Thyroid gland (tissue), 7 donors: ENCODE measurements around a stretch of chr5.

GRCh38 chr5:1336846-1337650, 7.9 kb downstream of the CLPTM1L start:
- PRO-cap, 2 experiments, result no peak in any of the 2 experiments
- RAMPAGE, long total RNA, 5 experiments, result no peak in any of the 5 experiments

- PRO-cap, 2 experiments, result no peak in any of the 2 experiments
- RAMPAGE, long total RNA, 5 experiments, result no peak in any of the 5 experiments
Measured at GRCh38 chr5:1437470-1437998, 7.7 kb downstream of the SLC6A3 start.

DNA sequence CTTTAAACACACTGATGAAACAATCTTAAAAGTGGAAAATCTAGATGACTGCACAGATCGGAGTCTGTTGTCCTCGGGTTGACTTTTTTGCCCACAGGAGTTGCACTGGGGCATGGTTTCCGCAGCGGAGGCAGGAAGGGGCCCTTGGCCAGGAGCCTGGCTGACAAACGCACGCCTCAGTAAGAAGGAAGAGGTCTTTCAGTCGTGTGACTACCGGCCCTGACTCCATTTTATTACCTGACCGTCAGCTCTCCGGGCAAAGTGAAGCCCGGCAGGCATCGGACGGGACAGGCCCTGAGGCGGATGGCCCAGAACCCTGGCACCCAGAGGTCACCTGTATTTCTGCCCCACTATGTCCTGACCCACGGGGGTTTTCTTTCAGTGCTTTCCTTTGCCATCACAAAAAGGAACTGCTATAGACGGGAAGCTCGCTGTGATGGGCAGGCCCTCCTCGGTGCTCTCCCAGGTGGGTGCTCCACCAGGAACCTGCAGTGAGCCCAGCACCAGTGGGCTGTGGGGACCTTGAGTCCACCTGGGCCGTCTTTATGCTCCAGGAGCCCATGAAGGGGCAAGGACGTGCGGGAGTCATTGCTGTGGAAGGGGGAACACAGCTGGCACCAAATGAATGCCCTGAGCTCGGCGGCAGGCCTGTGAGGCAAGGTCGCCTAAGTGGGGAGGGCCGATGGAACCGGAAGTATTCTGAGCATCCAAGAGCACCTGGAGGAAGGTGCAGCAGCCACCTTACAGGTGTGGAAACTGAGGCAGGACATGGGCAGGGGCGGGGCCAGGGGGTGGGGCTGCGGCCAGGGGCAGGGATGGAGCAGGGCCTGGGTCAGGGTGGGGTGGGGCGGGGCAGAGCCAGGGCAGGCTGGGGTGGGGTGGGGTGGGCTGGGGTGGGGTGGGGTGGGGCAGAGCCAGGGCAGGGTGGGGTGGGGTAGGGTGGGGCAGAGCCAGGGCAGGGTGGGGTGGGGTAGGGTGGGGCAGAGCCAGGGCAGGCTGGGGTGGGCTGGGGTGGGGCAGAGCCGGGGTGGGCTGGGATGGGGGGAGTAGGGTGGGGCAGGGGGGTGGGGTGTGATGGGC, 36.7 kb upstream of the SLC6A3 start:
- PRO-cap, 2 experiments, result no peak in any of the 2 experiments
- RAMPAGE, long total RNA, 5 experiments, result no peak in any of the 5 experiments

DNA sequence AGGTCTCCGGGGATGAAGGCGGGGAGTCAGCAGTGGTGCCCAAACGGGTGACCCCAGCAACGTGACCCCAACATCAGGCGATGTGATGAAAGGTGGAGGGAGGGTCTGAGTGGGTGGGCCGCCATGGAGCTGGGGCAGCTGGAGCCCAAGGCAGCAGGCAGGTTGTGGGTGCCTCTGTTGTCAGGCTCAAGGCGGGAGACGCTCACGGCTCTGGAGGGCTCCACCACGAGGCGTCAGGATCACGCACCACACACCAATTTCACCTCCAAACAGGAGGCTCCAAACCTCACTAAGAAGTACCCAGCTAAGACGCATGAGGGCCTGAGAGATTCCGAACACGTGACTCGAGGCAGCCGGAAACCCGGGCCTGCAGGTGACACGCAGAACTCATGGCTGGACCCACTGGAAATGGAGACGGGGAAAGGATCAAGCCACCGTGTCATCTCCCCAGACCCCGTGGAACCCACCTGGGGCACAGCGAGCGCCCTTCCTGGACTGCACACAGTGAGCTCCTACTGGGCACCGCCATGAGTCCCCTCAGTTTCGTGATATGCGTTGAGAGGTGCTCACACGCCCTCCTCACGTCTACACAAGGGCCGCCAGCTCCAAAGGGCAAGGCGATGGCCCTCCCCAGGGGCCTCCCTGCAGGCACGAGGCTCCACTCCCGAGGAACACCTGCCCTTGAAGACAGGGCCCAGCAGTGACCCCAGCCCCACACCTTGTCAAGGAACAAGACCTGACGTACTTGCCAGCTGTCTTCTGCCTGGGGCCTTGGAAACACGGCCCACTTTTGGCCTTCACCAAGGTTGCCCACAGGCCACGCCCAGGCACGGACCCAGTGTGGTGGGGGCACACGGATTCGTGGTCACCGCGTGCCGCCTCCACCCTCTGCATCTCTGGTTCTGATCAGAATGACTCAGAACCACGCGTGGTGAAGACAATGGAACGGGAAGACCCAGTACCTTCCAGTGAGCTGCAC, 37.0 kb downstream of the LPCAT1 start:
- PRO-cap, 2 experiments, result no peak in any of the 2 experiments
- RAMPAGE, long total RNA, 5 experiments, result no peak in any of the 5 experiments

GRCh38 chr5:1489357-1489845, 34.4 kb downstream of the LPCAT1 start:
- PRO-cap, 2 experiments, result no peak in any of the 2 experiments
- RAMPAGE, long total RNA, 5 experiments, result no peak in any of the 5 experiments

- PRO-cap, 2 experiments, result no peak in any of the 2 experiments
- RAMPAGE, long total RNA, 5 experiments, result no peak in any of the 5 experiments
Measured at GRCh38 chr5:1497290-1497967, 26.3 kb downstream of the LPCAT1 start.

GRCh38 chr5:1633303-1633544, 109.5 kb upstream of the LPCAT1 start:
- PRO-cap, 2 experiments, result no peak in any of the 2 experiments
- RAMPAGE, long total RNA, 5 experiments, result no peak in any of the 5 experiments

DNA sequence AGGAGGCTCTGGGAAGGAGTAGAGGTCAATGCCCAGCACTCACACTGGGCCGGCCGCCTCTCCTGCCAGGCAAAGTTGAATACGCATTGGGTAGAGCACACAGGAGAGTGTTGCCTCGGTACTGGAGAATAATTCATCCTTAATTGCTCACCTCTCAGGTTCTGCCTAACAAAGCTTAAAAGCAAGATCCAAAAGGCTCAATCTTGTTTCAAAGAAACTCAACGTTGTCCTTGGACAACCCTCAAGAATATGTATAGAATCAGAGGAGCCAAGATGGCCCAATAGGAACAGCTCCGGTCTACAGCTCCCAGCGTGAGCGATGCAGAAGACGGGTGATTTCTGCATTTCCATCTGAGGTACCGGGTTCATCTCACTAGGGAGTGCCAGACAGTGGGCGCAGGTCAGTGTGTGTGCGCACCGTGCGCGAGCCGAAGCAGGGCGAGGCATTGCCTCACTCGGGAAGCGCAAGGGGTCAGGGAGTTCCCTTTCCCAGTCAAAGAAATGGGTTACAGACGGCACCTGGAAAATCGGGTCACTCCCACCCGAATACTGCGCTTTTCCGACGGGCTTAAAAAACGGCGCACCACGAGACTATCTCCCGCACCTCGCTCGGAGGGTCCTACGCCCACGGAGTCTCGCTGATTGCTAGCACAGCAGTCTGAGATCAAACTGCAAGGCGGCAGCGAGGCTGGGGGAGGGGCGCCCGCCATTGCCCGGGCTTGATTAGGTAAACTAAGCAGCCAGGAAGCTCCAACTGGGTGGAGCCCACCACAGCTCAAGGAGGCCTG, 89.9 kb downstream of the MRPL36 start:
- PRO-cap, 2 experiments, result no peak in any of the 2 experiments
- RAMPAGE, long total RNA, 5 experiments, result no peak in any of the 5 experiments

DNA sequence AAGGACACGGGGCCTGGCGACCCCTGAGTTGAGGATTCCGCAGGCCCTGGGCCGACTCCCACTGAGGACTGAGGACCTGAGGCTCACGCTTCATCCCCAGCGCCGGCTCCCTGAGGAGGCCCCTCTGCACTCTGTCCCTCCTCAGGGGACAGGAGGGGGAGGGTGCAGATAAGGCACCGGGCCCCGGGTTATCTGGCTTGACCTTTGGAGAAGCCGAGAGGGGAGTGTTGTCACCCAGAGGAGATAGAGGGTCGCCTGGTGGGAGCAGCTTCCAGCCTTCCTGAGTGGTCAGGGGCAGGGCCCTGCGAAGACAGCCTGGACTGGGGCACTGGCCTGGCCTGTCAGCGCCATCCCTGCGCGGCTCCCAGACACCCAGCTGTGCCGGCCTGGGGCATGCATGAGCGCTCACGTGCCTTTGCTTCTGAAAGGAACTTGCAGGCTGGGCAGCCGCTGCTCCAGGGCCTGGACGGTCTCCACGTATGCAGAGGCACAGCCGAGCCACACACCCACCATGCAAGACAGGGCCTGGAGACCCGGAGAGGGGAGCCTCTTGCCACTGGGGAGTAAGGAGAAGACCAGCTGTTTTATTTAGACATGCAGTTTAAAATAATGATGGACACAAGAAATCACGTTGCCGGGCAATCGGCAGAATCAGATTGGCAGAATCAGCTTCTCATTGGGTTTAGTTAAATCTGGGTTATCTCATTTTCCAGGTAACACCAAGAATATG, 40.0 kb downstream of the NDUFS6 start:
- PRO-cap, 2 experiments, result peak in 1 of 2 experiments; most common minus-strand start position 108 of the sequence (in 1)
- RAMPAGE, long total RNA, 5 experiments, result no peak in any of the 5 experiments

GRCh38 chr5:2268011-2268496, 385.3 kb upstream of the IRX4 start:
- PRO-cap, 2 experiments, result no peak in any of the 2 experiments
- RAMPAGE, long total RNA, 5 experiments, result no peak in any of the 5 experiments

DNA sequence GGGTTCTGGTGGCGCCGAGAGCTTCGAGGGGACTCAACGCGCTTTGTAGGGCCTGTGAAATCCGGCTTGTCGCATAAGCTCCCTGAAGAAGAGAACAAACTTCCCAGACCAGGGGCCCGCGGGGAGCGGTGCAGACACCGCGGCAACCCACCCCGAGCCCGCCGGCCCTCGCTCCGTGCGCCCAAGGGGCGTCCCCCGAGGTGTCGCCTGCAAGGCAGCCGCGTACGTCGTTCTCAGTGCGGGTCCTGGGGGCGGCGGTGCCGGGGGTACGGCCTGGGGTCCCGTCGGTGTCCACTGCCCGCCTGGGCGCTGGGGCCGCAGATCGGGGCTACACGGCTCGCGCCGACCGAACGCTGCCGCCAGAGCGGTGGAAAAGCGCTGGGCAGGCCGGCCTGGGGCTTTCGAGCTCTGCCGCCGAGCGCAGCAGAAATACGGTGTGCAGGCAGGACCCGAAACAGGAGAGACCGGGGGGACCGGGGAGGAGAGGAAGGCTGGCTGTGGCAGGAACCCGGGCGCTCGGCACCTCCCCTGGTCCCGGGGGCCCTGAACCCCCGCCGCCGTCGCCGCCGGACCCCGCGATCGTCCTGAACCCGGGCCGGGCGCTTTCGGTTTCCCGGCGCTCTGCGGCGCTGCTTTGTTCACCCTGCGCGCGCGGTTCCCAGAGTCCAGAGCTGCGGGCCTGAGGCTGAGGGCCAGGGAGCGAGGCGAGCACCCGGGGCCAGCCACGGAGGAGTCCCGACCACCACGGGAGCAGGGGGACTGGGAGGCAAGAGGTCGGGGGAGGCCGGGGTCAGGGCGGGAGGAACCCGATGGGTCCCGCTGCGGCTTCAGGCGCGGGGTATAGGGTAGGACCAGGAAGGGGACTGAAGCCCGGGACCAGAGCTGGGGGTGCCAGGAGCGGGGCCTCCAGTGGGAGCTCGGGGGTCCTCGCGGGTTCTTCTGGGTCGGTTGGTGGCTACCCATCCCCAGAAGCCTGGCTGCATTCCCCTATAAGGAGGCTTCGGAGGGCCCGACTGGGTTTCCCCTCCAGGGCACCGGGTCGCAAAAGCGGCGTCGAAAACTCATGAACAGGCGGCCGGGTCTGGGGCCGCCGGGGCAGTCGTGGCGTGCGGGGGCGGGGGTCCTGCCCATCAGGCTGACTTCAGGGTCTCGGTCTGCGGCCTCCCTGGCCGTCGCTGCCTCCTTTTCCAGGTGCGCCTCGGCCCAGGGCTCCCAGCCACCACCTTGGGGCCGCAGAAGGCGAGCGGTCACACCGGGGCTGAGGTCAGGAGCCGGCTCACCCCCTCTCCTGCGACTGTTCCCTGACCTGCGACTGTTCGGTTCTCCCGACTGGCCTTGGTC, 11.9 kb downstream of the IRX2 start:
- PRO-cap, 2 experiments, result no peak in any of the 2 experiments
- RAMPAGE, long total RNA, 5 experiments, result no peak in any of the 5 experiments

- PRO-cap, 2 experiments, result no peak in any of the 2 experiments
- RAMPAGE, long total RNA, 5 experiments, result no peak in any of the 5 experiments
Measured at GRCh38 chr5:2749174-2749920, 2.1 kb downstream of the IRX2 start.

DNA sequence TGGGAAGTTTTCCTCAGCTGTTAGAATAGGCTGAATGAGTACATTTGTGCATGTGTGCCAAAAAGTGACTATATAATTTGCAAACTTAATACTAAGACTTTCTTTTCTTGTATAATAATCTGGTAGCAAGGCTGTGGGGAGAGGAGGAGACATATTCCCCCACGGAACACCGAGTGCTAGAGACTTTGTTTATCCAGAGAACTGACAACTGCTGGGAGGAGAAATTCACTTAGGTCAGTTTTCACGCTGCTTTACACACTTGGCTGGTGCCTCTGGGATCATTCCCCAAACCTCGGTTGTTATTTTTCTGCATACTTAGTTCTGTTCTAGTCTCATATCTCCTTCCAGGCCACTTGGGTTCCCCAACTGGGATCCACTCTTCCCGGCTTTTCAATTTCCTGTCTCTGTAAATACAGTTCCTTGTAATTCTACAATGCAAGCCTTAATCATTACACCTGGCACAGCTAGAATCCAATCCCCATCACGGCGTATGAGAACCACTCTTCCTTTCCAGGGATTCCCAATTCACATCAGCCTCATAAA, 238.2 kb upstream of the ADAMTS16 start:
- PRO-cap, 2 experiments, result no peak in any of the 2 experiments
- RAMPAGE, long total RNA, 5 experiments, result no peak in any of the 5 experiments

GRCh38 chr5:5421888-5422512, 477 bp upstream of the ICE1 start:
- PRO-cap, 2 experiments, result peak in 2 of 2 experiments; most common plus-strand start chr5:5422134 (in 1); most common minus-strand start chr5:5422129 (in 1)
- RAMPAGE, long total RNA, 5 experiments, result start-site peak on the minus strand in 5 of 5 experiments, at chr5:5422187-5422381 at its widest, 11 to 83 reads per replicate

DNA sequence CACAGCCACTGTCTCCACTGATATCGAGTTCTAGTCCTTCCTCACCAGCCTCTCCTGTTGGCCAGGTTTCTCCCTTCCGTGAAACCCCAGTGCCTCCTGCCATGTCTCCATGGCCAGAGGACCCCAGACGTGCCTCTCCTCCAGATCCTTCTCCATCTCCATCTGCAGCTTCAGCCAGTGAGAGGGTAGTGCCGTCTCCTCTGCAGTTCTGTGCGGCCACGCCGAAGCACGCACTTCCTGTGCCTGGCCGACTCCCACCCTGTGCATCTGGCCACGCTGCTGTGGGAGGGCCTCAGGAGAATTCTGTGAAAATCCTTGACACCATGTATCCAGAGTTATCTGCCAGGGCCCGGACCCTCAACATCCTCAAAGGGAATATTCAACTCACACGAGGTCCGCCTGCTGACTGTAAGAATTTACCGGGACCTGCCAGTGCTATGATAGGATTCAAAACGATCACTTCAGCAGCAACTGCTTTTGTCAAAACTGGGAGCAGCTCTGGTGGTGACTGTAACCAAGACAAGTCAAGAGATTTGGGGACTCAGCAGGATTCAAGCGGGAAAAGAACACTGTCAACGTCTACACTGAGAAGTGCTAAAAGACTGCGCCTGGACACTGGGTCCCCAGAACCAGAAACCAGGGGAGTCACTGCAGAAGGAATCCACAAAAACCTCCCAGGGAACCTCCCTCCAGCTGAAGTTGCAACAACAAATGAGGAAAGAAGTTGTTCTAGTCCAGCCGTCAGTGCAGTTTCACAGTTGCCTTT, 42.0 kb downstream of the ICE1 start:
- PRO-cap, 2 experiments, result no peak in any of the 2 experiments
- RAMPAGE, long total RNA, 5 experiments, result no peak in any of the 5 experiments

DNA sequence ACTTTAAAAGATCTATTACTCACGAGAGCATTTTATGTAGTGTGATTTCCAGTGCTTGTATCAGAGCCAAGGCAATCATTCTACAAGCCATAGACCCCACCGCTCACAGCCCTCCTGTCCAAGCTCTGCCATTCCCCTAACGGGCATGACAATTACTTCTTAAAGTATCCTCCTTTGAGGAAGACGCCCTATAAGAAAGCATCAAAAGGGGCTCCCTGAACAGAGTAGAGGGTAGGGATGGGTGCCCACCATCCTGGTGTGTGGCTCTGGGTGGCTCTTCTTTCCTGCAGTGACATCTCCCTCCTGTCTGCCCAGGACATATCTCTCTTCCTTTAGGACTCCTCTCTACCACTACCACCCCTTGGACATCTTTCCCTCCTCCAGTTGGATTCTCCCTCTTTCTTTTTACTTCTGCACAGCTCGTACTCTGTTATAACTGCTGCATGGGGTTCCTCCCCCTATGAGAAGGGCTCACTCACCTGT, 412.5 kb downstream of the ICE1 start:
- PRO-cap, 2 experiments, result no peak in any of the 2 experiments
- RAMPAGE, long total RNA, 5 experiments, result no peak in any of the 5 experiments

DNA sequence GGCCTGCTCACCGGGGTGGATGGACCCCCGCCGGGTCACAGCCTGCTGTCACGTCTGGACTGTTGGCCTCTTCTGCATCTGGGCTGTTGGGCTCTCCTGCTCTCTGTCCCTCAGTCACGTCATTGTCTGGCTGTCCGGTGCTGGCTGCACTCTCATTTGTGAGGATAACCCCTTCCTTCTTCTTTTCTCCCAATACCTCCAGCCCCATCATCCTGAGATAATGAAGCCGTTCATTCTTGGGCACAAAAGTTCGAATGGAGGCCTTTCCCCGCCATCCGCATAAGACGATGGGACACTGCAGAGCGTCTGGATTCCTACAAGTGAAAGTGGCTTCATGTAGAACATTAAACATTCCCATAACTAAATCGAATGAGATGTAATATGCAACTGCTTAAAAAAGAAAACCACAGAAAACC, 32.9 kb downstream of the NSUN2 start:
- PRO-cap, 2 experiments, result no peak in any of the 2 experiments
- RAMPAGE, long total RNA, 5 experiments, result no peak in any of the 5 experiments

- PRO-cap, 2 experiments, result peak in 1 of 2 experiments; most common plus-strand start chr5:6711868 (in 1)
- RAMPAGE, long total RNA, 5 experiments, result no peak in any of the 5 experiments
Measured at GRCh38 chr5:6711664-6711935, 1.6 kb upstream of the TENT4A start.

DNA sequence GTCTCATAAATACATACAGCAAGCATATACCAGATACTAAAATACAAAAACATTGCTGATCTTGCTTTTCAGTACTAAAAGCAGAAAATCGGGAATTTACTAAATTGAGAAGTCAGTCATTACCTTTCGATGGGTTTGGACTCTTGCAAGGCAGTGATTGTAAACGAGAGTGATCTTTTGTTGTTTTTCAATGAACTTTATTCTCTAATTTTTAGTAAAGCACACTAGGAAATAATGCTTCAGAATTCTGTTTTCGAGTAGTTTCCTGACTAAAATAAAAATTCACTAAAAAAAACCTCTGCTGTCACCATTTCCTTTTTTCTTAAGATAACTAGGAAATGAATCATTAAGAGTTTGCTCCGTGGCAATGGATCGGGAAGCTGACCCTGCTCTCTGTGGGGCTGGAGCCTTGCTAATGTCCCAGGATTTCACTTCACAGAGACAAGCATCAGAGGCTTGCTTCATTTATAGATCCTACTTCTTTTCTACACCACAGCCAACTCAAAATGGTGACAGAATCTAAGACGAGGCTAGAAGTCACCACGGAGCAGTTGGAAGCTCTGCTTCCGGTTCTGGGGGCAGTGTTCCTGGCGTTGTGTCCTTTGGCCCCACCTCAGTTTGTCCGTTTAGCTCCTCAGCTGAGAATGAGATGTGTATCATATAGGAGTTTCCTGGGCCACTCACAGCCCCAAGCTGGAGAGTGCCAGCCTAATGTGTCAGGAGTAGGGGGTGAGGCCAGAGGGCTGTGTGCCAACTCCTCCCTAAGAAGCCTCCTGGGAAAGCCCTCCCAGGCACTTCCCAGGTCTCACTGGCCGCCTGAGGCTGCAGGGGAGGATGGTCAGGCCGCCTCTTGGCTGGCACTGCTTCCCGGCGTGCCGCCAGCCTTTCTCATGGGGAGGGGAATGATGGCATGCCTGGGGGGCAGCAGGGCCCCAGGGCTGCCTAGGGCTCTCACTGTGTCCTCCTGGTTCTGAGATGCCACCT, 19.5 kb downstream of the TENT4A start:
- PRO-cap, 2 experiments, result peak in 1 of 2 experiments; most common plus-strand start position 357 of the sequence (in 1); most common minus-strand start position 276 of the sequence (in 1)
- RAMPAGE, long total RNA, 5 experiments, result no peak in any of the 5 experiments

DNA sequence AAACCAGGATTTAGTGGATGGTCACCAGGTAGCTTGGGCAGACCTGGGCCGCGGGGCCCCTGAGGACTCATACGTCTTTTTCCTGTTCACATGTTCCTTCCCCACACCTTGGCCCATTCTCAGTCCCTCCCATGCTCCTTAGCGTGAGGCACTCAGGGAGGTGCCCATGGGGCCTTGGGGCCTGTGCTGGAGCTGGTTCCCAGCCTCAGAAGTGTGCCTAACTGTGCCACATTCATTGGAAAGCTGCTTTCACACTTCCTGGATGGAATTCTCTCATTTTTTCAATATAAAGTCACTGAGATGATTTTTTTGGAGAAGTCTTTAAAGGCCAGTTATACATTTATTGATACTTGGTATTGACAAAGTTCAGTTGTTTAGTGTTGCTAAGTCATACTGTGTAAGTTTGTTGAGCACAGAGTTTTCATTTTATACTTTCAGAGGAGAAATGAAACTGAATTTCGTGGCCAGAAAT, 23.8 kb downstream of the TENT4A start:
- PRO-cap, 2 experiments, result no peak in any of the 2 experiments
- RAMPAGE, long total RNA, 5 experiments, result no peak in any of the 5 experiments